ENCODE results near the gene CAPNS2.

- RRBS, result no CpG with 5 or more reads among the region's 9 CpGs
Observed at GRCh38 chr16:54283637-54283866, 3.0 kb downstream of the IRX3 start.

- RRBS, result 4% methylated on average over 14 of the region's 50 CpGs
Observed at GRCh38 chr16:54286857-54287300, 292 bp upstream of the IRX3 start.

- RRBS, result no CpG with 5 or more reads among the region's 17 CpGs
Observed at GRCh38 chr16:54342158-54342836, 55.7 kb upstream of the IRX3 start.

GRCh38 chr16:54651822-54652156, 278.9 kb upstream of the IRX5 start:
- RRBS, result no CpG with 5 or more reads among the region's 8 CpGs

DNA sequence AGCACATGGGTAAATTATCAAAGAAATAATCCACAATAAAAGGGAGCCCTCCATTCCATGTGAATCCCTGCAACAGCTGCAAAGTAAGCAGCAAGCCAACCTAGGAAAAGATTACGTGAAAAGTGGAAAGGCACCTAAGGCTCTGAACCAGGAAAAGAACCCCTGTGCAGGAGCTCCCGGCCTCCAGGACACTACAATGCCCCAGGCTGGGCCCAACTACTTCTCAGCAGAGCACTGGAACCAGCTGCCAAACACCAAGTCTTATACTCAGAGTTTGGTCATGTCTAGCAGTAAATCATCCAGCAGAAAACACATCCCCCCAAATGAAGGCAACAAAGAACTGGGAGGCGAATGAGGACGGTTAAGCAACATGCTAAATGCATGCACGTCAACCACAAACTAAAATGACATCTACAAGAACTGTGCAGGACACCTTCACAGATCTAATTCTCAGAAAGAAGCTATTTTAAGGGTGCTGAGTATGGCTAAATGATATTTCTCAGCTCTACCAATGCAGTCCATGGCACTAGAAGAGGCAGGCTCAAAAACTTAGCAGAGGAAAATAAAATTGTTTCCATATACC, 7.7 kb upstream of the IRX5 start:
- RRBS, result no CpG with 5 or more reads among the region's 5 CpGs

GRCh38 chr16:55437412-55437968, 41.5 kb upstream of the MMP2 start:
- RRBS, result no CpG with 5 or more reads among the region's 3 CpGs

DNA sequence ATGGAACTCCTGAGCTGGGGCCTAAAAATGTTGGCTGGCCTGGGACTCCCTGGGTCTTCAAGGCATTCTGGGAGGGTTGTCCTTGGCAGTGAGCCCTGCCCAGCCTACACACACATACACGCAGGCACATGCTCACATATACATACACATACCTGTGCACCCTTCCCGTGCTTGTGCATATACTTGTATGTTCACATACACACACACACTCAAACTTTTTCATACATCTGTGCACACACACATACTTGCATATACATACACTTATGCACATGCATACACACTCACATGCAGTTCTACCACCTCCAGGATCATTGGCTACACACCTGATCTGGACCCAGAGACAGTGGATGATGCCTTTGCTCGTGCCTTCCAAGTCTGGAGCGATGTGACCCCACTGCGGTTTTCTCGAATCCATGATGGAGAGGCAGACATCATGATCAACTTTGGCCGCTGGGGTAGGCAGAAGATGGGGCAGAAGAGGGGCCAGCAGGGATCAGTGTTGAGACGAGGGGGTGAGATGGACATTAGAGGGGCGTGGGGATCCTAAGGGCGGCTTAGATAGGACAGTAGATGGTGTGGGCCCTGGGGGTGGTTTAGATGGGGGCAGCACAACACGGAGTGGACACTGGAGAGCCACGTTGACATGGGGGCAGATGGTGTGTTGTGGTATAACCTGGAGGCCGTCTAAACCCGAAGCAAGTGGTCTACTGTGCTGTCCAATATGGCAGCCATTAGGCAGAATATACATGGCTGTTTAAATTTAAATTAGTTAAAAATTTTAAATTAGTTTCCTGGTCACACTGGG, 4.9 kb downstream of the MMP2 start:
- RRBS, result no CpG with 5 or more reads among the region's 14 CpGs

DNA sequence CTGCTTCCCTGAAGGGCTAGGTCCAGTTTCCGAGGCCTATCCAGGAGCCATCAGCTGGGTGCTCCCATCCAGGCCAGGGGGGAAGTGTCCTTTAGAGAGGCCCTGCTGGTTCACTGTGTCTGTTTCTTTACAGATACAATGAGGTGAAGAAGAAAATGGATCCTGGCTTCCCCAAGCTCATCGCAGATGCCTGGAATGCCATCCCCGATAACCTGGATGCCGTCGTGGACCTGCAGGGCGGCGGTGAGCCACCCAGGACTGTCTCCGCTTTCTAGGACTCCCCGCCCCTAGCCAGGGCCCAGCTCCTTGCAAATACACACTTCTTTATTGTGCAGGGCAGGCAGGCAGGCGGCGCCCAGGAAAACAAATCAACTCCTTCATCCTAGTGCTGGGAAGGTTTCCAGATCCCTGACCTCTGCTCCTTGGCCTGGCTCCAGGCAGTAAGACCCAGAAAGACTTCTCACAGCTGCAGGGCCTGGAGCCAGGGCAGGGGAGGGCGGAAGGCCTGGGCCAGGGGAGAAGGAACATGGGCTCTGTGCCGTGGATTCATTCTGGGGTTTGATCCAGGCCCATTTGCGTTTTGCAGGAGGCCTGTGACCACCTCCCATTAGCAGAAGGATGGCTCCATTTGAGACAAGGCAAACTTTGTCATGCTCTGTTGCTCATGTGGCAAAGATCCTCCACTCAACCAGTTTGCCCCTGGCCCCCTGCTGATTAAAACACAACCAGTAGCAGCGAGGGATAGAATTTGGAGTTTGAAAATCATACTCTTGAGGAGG, 6.0 kb upstream of the LPCAT2 start:
- RRBS, result no CpG with 5 or more reads among the region's 15 CpGs

DNA sequence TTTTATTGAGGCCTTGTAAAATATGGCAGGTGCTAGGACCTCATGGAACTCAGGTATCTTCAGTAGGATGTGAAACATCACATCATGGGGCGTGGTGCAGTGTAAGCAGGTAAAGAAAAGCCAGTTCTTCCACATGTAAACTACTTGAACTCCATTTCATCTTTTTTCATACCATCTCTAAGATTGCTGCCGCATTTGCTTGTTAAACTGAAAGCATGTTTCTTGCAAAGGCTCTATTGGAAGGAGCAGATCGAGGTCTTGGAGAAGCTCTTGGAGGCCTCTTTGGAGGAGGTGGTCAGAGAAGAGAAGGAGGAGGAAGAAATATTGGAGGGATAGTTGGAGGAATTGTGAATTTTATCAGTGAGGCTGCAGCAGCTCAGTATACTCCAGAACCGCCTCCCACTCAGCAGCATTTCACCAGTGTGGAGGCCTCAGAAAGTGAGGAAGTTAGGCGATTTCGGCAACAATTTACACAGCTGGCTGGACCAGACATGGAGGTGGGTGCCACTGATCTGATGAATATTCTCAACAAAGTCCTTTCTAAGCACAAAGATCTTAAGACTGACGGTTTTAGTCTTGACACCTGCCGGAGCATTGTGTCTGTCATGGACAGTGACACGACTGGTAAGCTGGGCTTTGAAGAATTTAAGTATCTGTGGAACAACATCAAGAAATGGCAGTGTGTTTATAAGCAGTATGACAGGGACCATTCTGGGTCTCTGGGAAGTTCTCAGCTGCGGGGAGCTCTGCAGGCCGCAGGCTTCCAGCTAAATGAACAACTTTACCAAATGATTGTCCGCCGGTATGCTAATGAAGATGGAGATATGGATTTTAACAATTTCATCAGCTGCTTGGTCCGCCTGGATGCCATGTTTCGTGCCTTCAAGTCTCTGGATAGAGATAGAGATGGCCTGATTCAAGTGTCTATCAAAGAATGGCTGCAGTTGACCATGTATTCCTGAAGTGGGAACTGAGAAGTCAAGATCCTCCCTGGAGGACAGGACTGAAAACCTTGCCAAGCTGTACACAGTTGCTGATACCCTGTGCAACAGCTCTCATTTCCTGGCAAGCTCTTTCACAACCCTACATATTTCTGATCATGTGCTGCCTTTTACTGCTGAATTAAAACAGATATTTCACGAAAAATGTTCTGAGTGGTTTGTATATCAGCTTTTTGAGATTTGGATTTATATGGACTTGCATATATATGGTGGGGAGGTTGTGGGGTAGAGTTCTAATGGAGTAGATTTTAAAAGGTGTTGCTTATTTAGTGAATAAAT, at the start of gene CAPNS2:
Gene CAPNS2, plus strand, starts transcription at position 143 of the 1,280 bp plus-strand sequence.
- RRBS, result no CpG with 5 or more reads among the region's 16 CpGs

- RRBS, result 7% methylated on average over 5 of the region's 34 CpGs
Observed at GRCh38 chr16:56191987-56192565, 787 bp downstream of the GNAO1 start.

DNA sequence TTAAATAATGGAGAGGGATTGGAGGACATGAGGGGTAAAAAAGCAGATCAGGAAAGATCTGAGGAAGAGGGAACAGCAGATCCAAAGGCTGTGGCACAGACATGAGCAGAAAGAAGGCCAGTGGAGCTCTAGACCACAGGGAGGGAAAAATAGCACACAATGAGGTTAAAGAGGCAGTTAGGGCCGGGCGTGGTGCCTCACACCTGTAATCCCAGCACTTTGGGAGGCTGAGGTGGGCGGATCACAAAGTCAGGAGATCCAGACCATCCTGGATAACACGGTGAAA, 14.5 kb downstream of the GNAO1 start:
- RRBS, result no CpG with 5 or more reads among the region's 4 CpGs

GRCh38 chr16:56211532-56212060, 20.3 kb downstream of the GNAO1 start:
- RRBS, result no CpG with 5 or more reads among the region's 7 CpGs

DNA sequence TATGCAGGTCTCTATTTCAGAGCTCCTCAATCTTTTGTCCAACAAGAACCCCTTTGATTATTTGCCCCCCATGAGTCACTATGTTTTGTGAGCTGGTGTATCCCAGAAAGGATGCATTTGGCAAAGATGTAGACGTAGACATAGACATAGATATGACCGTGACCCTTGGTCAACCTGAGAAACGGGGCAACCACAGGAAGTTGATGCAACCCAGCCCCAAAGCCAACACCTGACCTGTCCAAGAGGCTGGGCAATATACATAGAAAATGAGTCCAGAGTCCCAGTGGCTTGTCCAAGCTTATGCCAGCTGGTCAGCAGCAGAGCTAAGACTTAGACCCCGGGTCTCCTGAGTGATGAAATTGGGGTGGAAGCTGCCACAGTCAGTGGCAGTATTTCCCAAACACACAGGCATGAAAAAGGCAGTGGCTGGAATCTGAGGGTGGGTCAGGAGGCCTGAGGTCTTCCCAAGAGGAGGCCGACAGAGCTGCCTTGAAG, 72.3 kb downstream of the GNAO1 start:
- RRBS, result no CpG with 5 or more reads among the region's 5 CpGs

DNA sequence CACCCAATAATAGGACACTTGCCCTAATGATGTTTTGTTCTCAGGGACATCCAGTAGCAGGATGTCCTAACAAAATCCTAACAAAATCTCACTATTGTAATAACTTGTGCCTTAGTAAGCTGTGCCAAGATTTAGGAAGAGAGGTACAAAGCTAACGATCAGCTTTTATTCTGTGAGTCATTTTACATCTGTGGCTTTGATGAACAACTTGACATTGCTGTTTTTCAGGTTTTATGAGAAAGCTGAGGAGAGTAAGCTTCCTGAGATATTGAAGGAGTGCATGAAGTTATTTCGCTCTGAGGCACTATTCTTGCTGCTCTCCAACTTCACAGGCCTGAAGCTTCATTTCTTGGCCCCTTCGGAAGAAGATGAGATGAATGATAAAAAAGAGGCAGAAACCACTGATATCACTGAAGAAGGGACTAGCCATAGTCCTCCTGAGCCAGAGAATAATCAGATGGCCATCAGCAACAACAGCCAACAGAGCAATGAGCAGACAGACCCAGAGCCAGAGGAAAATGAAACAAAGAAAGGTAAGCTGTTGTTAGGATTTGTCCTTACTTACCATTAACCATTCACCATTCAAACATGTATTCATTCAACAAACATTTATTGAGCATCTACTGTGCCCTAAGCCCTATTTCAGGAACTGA, 19.0 kb downstream of the OGFOD1 start:
- RRBS, result no CpG with 5 or more reads among the region's 3 CpGs

DNA sequence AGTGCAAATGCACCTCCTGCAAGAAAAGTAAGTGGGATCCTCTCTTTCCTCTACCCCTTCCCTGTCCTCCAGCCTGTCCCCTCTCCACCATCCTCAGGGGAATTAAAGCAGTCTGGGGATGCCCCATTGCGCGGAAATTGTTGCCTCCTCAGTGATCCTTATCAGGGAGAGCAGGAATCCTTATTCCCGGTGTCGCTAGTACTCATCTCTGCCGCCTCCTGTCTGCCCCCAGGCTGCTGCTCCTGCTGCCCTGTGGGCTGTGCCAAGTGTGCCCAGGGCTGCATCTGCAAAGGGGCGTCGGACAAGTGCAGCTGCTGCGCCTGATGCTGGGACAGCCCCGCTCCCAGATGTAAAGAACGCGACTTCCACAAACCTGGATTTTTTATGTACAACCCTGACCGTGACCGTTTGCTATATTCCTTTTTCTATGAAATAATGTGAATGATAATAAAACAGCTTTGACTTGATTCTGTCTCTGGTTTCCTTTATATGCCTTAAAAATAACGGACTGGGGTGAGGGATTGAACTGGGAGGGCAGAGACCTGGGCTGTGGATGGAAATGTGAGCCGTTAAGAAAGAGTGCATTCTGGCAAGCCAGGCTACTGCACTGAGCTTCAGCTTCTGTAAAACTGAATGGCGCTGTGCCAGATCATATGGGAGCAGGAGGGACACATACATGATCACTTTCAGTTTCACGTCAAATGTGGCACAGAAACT, 805 bp downstream of the MT2A start:
- RRBS, result no CpG with 5 or more reads among the region's 17 CpGs

- RRBS, result 6% methylated on average over 4 of the region's 33 CpGs
Observed at GRCh38 chr16:56631906-56632360, 526 bp upstream of the MT1M start.

GRCh38 chr16:56682550-56683063, 337 bp downstream of the MT1X start:
- RRBS, result no CpG with 5 or more reads among the region's 10 CpGs

DNA sequence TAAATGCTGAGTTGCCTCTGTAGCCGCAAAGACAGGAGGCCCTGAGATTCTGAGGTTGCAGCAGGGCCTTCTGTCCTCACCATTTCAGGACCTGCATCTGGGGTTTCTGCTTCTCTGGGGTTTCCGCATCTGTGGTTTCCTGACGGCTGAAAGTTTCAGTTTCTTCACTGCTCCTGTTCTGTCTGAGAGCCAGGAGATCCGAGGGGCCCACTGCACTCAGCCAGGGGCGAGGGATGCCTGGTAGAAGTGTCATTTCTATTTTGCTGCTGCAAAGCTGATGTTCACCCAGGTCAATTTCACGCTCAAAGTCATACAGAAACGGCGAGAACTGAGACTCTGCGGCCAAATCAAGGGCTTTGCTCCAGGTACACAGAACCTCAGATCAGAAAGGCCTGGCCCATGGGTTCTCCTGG, 4.5 kb upstream of the SLC12A3 start:
- RRBS, result no CpG with 5 or more reads among the region's 9 CpGs

DNA sequence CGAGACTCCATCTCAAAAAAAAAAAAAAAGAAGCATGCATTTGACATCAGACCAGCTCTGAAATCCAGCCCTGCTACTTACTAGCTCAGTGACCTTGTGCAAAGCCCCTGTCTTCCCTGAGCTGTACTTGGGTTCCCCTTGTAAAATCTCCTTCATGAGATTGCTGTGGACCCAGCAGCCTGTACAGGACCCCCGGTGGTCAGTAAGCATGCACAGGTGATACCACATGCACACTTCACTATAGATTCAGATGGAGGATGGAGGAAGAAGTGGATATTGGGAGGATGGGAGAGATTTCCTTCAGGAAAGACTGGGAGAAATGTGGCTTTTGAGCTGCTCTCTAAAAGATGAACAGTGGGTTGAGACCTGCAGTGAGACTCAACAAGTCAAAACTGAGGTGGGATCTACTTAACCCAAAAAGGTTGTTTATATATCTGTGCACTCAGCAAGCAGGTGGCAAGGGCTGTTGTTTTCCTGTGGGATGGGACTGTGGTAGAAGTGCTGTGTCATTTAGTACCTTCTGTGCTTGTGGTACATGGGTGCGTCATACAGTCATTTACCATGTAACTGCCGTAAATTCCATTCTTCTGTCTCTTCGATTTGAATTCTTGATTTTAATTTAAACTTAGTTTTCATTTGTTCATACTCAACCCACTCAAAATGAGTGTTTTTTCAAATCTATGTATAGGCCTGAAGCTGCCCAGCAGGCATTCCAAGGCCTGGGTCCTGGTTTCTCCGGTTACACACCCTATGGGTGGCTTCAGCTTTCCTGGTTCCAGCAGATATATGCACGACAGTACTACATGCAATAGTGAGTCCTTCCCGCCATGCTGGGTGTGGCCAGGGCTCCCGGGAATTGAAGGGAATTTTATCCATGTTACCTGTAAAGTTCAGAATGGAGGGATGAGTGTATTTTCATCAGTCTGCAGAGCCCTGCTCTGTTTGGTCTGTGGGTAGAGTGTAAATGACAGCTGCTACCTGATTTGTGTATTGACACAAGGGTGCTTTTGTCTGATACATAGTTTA, 6.9 kb downstream of the HERPUD1 start:
- RRBS, result no CpG with 5 or more reads among the region's 9 CpGs

DNA sequence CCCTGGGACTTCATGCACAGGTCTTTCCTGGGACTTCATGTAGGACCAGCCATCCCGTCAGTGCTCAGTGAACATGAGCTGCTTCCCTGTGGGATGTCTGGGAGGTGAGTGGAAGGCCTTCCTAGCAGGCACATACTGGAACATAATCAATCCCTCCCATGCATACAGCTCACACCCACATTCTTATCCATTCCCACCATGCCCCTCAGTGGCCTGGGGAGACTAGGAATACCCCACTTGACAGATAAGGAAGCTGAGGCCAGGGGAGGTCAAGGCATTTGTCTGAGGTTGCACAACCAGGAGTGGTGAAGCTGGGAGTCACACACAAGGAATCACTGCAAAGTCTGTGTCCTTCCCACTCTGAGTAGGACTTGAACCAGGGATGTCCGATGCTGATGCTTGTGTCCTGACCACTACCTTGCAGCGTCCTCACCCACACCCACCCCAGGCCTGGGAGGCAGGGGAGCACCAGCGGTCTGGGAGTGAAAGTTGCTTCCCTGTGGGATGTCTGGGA, 1.1 kb upstream of the NLRC5 start:
- RRBS, result no CpG with 5 or more reads among the region's 4 CpGs

All from islet of Langerhans (tissue), 1 donor.